Pericardium fibroblast (primary cell): Measurements from ENCODE around the gene OR4F6.

DNA sequence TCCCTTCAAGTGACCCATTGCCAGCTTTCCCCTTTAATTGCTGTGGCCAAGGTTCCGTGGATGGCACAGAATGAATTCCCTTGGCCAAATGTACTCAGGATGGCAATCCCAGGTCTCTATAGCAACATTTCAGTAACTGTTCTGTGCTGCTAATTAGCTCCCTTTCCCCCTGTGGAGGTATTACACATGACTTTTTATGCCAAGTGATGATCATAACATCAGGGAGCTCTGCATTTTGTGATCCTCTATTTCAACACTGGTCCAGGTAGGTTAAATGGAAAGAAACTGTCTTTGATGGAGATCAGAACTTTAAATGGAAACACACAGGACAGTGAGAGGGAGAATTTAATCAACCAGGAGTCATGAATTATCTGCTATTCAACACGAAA lies at the start of gene OR4F6:
OR4F6 (plus strand) TSS at position 229 of the 389 bp plus-strand sequence.
- RAMPAGE, long total RNA, result no peak

DNA sequence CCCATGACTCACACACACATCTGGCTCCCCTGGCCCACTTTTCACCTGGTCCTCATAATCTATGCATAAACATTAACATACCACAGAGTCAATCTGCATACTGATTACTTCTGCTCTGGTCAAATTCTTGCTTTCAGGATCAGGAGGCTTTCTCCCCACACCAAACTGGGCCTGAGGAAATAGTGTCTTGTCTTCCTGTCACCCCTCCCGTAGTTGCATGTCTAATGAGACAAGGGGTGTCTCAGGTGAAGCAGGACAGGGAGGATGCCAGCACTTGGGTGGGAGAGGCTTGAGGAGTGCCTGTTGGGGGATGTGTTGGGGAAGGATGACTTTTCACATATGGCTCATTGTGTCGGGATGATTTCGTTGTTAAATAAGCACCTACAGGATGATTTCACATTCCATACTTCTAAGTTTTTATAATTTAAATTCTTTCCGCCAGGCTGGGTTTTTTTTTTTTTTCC lies 142.2 kb downstream of the OR4F15 start:
- RAMPAGE, long total RNA, result no peak